Metastatic Liver Carcinoma in the Lung (tissue), 2 donors: ENCODE measurements around a stretch of chr3.

DNA sequence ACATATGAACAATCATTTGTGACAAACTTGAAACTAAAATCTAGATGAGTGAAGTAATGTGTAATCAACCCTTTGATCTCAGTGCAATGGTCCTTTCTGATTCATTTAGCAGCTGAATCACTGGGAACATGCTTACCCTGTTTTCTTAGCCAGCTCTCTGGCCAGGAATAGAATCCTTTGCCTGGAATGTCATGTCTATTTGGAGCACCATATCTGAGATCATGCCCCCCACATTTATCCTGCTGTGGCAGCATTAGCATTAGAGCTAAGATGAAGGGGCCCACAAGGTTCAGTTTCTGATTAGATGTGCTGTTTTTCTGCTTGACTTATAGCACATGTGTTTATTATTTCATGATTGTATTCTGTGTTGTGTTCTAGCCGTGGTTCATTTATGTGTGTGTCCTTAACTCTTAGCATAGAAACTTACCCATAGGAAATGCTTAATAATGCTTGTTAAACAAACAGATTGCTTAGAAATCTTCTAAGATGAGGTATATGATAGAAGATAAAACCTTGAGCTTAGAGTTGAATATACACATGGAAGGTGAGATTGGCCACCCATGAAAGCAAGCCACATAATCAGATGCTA lies 309.9 kb downstream of the OXSM start:
- PRO-cap, 2 experiments: no peak in any of the 2 experiments

DNA sequence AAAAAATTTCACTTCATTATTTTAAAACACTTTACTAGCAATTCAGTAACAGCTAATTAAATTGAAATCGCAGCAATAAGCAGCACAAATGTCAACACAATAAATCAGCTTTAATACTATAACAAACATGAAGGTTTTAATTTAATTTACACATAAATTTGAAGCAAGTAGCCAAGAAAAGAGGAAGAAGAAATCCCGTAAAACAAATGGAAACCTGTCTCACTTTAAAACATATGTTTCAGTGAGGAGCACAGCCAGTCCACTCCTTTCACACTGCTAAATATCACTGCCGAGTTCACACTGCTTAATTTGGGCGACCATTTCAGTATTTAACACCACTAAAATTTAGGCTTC lies 16.8 kb downstream of the SLC4A7 start:
- PRO-cap, 2 experiments: no peak in any of the 2 experiments

DNA sequence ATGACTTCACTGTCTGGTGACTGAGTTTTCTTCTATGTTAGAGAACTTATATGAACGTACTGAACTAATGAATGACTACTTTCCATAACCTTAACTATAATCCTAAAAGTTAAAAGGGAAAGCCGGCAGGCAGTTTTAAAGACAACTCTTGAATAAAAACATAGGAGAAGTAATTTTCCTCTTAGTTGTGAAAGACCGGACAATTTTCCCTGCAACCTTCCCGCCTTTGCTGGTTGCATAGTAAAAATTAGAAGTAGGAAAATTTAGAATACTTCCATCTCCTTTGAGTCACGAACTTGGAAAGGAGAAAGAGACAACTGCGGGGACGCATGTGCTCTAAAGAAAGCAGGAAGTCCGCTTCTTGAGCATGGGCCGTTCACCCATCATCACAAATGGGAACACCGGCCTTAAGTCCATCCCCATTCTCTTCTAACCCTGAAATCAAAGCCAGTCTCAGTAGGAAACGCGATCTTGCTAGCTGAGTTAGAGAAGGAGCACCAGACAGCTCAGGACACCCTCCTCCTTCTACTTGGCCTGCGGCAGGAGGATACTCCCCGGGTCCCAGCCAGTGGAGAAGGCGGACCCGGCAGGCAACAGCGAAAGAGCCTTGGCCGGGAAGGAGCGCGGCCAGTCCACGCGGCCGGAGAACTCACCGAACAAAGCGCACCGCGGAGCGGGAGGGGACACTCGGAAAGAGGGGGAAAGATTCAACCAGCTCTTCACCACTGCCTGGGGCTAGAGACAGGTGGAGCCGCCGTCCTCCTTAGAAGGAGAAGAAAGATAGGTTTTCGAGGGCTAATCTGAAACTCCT lies 1.1 kb downstream of the SLC4A7 start:
- PRO-cap, 2 experiments: peak in 2 of 2 experiments; most common plus-strand start position 568 of the sequence (in 2); most common minus-strand start position 657 of the sequence (in 1)

GRCh38 chr3:27641689-27642200 lies 80.4 kb downstream of the EOMES start:
- PRO-cap, 2 experiments: no peak in any of the 2 experiments

DNA sequence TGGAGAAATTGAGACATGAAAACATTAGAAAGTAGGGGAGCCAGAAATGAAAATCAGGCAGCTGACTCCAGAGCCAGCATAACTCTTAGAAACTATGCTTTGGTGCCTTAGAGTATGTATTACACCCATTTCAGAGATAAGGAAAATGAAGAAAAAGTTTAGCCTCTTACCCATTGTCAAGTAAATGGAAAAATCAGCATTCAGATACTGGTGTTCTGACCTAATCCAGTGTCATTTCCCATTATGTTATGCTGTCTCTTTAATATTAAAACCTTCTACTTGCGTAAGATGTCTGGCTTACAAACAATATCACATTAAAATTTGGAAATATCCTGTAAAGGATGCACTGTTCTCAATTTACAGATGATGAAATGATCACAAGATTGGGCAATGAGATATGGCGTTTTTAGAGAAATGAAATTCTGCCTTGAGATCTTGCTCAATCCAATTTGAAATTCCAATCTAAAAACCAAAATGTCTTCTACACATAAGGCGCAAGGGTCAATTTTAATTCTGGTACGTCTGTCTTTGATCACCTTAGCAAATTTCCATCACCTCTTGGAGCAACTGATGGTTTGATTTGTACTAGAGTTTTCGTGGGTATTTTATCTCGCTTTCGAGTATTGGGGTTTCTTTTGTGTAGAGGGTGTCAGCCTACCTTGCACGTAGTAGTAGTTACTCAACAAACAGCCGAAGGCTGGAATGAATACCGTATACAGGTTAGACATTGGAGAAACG lies 937 bp upstream of the ZCWPW2 start:
- PRO-cap, 2 experiments: peak in 1 of 2 experiments; most common plus-strand start position 369 of the sequence (in 1); most common minus-strand start position 233 of the sequence (in 1)

DNA sequence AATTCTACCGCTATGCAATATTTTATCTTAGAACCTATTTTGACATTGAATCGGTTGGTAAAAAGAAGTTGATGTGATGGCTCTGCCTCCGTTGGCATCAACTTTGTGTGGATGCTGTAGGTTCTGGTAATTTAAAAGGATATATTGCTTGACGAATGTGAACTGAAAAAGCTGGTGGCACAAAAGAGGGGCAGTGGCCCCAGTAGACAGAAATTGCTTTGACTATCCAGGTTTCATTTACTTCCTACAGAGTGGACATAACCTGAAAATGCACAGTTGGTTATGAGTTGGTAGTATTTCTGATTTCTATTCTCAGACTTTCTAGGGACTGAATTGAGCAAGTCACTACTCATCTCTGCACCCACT lies 414.3 kb upstream of the RBMS3 start:
- PRO-cap, 2 experiments: peak in 1 of 2 experiments; most common minus-strand start position 95 of the sequence (in 1)

DNA sequence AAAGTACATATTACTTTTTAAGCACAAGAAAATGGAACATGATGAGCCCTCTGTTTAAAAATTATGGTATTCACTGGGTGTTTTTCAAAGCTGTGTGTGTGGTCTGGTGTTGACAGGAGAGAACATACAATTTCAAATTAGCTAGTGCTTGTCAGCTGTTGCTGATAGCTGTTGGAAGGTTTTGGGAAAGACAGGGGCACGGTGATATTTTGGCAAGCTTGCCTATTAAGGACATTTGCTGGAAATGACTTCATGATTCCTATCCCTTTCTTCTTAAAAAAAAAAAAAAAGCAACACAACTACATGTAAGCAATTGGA lies 129.8 kb downstream of the RBMS3 start:
- PRO-cap, 2 experiments: no peak in any of the 2 experiments

DNA sequence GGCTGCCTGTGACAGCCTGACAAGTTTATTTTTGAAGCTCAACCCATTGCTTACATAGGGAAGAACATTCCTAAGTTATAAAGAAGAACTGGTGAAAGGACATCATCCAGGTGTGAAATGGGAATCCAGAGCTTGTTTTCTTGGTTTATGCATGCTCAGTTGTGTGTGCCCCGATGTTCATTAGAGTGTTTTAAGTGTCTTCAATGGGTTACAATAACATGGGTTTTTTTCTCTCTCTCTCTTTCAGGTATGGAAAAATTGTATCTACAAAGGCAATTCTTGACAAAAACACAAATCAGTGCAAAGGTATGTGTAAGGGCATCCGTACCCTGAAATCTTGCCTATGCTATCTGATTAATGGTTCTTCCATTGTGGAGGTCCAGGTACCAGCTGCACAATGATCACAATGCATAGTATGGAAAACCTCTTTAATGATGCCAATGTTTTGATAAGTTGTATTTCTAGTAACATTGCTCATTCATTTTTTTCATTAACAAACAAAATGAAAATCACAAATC lies 207.4 kb downstream of the RBMS3 start:
- PRO-cap, 2 experiments: no peak in any of the 2 experiments

GRCh38 chr3:29531330-29532193 lies 250.7 kb downstream of the RBMS3 start:
- PRO-cap, 2 experiments: no peak in any of the 2 experiments

- PRO-cap, 2 experiments: no peak in any of the 2 experiments
These were observed 478.6 kb downstream of the RBMS3 start for GRCh38 chr3:29759287-29760042.

- PRO-cap, 2 experiments: no peak in any of the 2 experiments
These were observed 488.0 kb downstream of the RBMS3 start for GRCh38 chr3:29768850-29769290.

GRCh38 chr3:30004274-30004821 lies 602.1 kb upstream of the TGFBR2 start:
- PRO-cap, 2 experiments: no peak in any of the 2 experiments

DNA sequence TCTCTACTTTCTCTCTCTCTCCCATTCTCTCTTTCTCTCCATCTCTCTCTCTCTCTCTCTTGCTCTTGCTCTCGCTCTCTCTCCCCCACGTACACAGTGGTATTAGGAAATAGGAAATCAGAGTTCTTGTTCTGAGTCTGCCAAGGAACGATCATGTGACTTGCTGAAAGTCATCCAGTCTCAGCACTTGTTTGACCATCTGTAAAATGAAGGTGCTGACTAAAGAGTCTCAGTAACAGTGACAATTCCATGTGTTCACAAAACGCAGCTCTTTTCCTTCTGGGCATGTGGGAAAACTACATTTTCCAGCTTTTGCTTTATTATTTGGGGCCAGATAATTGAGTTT lies 445.0 kb upstream of the TGFBR2 start:
- PRO-cap, 2 experiments: no peak in any of the 2 experiments

DNA sequence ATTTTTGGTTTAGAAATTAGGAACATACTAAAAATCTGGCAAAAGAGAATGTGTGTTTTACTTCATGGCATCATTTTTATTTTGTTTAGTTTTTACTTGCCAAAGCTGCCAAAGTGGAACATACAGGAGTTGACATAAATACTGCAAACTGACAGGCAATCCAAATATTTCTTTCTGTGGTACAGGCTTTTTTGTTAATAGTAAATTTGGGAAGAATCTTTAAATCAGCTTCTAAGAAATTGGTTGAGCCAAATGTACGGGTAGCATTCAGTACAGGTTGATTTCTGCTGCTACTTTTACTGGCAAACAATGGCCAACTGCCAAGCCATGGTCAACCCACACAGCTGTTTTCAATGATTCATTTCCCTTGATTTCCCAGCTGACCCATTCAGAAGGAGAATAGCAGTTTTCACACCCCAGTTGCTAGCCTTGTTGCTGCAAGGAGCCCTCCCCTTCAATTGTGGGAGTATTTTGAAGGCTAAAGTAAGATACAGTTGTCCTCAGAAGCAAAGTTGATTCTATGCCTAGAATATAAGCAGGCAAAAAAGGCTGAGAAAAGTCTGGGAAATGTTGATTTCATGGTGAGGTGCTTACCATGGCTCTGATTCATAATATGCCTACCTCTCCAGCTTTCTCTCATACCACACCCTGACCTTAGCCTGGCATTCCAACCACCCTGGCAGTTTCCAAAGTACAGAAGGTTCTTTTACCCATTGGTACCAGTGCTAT lies 320.4 kb upstream of the TGFBR2 start:
- PRO-cap, 2 experiments: no peak in any of the 2 experiments

- PRO-cap, 2 experiments: no peak in any of the 2 experiments
These were observed 264.0 kb upstream of the TGFBR2 start for GRCh38 chr3:30342352-30342869.

DNA sequence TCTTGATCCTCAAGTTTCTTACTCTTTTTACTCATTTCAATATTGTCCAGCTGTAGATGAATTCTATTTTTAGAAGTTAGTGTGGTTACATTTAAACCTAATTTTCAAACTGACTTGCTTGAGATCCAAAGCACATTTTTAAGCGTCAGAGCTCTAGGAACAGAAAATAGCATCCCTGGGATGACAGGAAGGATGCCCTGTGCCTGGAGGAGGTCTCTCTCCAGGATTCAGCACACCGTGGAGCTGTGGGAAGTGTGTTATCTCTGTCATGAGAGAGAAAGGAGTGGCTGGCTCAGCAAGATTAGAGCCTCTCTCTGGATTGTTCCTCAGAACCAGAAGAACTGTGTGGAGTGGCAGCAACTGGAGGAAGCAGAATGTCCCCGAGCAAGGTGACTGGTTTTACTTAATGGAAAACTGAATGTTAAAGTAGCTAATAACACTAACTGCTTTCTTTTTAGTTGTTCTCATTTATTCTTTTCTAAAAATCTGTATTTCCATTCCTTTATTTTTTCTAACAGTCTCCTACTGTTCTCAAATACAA lies 233.6 kb upstream of the TGFBR2 start:
- PRO-cap, 2 experiments: no peak in any of the 2 experiments

DNA sequence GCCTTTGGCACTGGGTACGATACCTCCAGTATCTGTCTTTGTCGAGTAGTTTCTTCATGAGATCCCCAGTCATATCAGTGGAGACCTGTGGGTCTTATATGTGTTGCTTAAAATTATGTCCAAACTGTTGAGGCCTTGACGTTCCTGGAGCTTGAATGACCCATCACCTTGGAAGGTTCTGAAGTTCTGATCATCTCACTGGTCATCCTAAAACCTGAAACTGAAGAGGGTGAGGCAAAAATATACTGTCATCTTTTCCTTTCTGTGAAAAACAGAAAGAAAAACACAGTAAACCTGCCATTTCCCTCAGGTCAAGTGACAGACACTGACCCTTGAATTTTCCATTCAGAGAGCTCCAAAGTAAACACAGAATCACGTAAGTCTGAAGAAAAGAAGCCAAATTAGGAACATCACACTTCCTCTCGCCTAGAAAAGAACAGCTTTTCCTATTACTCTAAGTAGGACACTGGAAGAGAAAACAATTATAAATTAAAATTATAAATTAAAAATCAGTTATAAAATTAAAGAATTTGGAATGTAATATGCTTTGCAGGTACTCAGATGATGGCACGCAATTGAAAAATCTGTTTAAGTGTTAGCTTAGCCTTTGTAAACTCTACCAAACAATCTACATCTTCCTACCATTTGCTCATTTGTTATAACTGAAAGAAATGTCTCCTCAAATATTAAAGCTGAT lies 78.7 kb upstream of the TGFBR2 start:
- PRO-cap, 2 experiments: no peak in any of the 2 experiments

- PRO-cap, 2 experiments: no peak in any of the 2 experiments
These were observed 7.5 kb upstream of the TGFBR2 start for GRCh38 chr3:30598801-30599367.

DNA sequence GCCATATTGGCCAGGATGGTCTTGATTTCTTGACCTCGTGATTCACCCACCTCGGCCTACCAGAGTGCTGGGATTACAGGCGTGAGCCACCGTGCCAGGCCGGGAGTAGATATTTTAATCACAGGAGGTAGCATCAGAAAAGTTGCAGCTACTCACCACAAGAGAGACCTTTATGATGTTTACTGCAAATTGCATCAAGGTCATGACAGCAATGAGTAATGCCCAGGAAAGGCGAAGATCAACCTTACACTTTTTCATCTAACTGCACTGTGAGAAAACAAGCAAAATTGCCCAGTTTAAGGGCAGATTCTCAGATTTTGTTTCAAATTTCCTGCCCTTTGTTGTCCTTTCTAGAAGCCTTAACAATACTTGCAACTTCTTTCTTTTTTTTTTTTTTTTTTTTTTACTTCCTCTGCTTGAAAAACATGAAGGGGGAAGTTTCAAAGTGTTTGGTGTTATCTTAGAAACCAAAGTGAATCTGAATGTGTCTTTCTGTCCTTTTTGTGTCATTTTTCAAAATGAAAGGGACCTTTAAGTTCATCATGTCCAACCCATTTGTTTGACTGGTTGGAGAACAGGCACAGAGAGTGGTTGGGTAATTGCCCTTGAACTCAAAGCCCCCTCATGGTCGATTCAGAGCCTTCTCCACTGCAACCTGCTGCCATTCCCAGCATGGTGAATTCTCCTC lies 25.0 kb downstream of the TGFBR2 start:
- PRO-cap, 2 experiments: no peak in any of the 2 experiments

GRCh38 chr3:30683857-30684305 lies 77.5 kb downstream of the TGFBR2 start:
- PRO-cap, 2 experiments: no peak in any of the 2 experiments